Hair follicle dermal papilla cell (primary cell): ENCODE measurements around a stretch of chr14.

GRCh38 chr14:59301430-59301874 lies 113.0 kb downstream of the DAAM1 start:
- CAGE, long polyA plus RNA, result no peak

DNA sequence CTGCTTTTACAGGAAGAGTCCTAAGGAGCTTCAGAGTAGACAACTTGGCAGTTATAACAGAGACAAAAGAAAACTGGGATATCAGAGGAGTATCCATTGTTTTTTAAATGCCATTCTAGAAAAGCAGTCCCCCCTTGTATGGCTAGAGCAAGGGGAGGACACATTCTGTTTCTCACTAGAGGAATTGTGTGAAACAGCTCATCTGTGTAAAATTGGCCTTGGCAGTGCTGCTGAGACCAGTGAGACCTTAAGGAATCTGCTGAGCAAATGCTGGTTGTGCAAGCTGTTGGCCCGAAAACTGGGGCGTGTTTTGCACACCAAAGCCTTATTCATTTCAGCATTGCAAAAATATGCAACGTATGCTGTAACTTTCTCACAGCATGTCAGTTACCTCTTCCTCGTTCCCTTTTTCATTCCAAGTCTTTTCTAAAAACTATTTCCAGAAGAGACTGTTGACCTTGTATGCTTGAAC lies 127.9 kb downstream of the GPR135 start:
- CAGE, long polyA plus RNA, result no peak

DNA sequence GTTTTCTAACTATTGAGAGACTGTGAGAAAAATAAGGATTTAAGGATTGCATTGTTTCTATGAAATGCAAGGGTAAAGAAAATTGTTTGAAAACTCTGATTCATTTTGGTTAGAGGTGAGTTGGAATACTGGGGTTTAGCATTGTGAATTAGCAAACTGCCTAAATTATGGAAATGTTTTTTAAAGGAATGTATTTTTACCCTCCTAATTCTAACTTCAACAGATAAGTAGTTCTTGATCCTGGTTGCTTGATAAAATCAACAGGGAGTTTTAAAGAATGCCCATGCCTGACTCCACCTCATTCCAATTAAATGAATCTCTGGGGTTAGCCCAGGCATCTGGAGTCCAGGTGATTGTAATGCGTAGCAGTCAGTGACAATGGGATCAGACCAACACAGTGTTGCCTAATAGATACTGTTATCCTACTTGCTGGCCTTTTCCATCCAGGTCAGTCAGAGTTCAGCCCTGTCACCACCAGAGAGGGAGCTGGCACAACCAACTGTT lies 107.3 kb downstream of the GPR135 start:
- CAGE, long polyA plus RNA, result no peak

DNA sequence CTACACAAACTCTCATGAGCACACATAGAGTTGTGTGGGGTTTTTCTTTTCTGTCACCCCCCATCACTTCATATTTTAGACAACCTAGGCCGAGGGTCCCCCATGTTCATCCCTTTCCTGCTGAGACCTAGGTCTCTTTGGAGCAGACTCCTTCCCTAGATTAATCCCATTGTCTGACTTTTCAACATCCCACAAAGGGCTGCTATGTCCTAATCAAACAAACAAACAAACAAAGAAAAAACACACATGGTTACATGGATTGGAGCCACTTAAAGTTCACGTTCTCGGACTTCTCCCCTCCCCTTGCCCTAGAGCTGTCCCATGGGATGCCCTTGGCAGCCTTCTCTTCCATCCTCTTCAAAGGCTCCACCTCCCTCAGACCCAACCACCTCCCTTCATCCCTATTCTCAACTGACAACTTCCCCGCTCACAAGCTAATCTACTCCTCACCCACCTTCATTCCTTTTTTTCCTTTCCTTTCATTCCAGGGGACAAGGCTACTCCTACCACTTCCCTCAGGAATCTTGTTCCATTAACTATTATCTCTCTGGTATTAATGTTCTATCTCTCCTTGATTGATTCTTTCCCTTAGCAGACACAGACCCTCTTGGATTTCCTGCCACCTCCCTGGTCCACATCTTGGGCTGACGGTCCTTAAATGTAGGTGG lies 40.5 kb downstream of the GPR135 start:
- CAGE, long polyA plus RNA, result no peak

- CAGE, long polyA plus RNA, result no peak
Observed at GRCh38 chr14:59726861-59727639, 143.5 kb downstream of the RTN1 start.

DNA sequence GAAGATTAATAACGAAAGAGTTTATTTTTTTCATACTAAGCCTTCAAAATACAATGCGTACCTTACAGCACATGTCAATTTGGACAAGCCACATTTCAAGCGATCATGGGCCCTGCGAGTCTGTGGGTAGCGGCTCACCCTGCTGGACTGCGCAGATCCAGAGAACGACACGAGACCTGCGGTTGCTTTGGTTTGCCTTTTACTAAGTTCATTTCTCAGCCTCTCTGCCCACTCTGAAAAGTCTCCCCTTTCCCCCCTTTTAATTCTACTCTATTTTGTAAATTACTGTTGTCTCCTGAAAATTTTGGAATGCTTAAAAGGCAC lies 48.5 kb upstream of the RTN1 start:
- CAGE, long polyA plus RNA, result no peak

DNA sequence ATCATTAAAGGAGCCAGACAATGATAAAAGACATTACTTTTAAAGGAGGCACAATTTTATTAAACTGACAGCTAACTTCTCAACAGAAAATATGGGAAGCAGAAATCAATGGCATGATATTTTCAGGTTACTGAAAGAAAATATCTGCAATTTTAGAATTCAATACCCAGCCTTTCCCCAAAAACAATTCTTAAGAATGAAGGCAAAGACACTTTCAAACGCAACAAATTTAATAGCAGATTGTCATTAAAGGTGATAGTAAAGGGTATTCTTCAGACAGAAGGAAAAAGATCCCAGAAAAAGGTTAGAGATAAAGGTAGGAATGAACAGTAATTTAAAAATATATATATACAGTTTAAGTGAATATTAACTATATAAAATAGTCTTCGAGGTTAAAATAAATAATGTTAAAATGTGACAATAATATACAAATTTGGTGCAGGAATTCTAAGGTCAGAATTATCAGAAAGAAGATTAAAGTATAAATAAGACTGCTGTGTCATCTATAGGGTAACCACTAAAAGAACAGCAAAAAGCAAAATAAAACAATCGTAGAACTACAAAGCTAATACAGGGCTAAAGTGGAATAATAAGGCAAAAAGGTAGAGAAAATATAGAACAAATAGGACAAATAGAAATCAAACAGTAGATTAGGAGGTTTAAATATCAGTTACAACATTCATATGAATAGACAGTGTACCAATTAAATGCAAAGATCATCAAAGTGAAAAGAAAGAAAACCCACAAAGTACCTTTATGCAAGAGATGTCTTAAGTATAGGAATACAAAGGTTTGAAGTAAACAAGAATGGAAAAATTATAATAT lies 26.5 kb downstream of the DHRS7 start:
- CAGE, long polyA plus RNA, result no peak

- CAGE, long polyA plus RNA, result no peak
Observed at GRCh38 chr14:60151748-60152118, 13.5 kb downstream of the DHRS7 start.

DNA sequence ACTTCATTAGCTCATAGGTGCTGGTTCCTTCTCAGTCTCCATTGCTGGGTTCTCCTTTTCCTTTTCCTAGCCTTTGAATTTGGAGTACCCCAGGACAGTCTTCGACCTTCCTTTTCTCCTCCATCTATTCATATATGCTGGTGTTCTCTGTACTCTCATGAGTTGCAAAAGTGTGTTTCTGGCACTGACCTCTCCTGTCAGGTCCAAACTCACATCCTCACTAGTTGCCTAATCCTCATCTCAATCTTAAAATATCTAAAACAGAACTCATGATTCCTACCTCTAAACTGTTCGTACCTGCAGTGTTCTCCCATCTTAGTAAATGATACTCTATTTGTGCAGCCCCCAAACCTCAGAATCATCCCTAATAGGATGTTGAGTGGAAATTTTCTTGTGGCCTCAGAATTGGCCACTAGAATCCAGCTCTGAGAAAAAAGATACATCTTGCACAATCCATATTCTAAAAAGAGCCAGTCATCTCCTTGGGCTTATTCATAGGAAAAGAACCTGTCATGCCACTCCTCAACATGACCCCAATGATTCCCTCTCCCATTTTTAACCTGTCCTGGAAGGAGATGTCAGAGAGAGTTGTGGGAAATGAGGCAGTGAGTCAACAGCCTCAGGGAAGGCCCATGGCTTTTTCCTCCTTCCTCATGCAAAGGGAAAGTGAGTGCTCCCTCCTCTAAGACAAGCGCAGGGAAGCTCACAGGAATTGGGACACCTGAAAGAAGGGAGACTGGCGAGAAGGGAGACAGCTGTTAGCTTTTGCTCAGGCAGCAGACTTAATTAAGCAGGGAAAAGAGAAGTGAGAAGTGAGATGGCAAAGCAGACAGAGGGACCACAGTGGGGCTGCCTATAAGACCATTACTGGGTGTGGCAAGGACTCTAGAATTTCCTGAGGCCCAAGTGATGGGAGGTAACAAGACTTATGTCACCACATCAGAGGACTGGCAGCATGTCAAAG lies 10.0 kb upstream of the DHRS7 start:
- CAGE, long polyA plus RNA, result no peak

DNA sequence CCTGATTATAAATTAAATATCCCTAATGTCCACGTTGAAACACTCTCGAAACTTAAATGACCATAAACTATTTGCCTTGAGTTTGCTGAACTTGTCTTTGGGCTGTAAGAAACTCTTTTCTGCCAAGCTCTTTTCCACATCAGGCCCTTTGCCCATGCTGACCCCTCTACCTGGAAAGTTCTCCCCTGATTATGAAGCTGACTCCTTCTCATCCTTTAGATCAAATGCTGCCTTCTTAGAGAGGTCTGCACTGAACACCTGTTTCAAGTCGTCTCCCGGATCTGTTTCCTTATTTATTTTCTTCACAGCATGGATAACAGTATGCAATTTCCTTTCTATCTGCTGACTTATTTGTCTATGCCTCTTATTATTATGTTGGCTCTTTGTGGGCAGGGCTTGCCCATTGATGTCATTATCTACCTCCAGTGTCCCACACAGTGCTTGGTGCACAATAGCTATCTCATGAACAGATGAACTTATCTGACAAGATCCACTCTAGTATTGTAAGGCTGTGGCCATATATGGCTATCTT lies 4.0 kb upstream of the PPM1A start:
- CAGE, long polyA plus RNA, result no peak

- CAGE, long polyA plus RNA, result no peak
Observed at GRCh38 chr14:60330861-60331549, 82.0 kb downstream of the PPM1A start.

DNA sequence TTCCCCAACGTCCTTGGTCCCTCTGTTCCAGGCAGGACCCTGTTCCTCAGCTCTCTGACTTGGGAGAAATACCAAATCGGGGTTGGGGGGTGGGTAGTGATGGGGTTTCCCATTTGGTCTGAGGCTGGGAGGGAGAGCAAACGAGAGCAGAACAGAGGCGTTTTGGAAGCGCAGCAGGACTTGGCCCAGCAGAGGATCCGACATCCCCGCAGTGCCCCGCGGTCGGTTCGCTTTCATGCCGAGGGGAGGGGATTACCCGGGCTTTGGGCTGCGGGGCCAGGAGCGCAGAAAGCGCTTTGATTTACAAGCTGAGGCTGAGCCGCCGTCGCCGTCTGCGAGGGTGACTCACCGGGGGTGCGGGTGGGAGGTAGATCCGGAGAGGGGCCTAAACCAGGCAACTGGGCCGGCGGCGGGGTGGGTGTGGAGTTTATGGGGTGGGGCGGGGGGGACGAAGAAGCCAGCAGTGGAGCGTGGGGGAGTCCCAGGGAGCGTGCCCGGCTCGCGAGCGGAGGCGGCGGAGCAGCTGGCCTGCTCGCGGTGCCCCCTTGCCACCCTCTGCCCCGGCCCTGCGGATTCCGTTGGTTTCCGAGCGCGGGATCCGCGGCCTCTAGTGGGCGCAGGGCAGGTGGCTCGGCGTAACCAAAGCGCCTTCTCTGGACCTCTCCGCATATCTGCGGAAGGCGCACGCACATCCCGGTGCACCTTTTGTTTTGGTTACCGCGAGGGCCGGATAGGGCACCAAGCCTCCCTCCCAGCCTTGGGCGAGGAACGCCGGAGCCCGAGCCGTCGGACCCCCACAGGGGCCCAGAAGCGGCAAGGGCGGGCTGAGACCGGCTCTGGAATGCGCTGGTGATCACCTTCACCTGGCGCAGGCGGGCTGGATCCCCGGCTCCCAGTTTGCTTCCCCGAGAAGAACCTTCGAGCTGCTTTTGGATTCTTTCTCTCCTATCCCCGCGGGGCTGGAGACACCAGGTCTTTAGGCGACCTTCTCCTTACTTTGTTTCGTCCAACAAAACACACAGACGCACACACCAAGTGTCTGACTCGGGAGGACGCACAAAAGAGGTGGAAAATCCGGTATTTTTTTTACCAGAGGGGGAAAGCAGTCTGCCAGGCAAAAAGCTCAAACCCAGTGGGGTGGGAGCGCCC lies 2.6 kb downstream of the SIX4 start:
- CAGE, long polyA plus RNA, result no peak

- CAGE, long polyA plus RNA, result no peak
Observed at GRCh38 chr14:60722872-60723974, 928 bp downstream of the SIX4 start.

- CAGE, long polyA plus RNA, result no peak
Observed at GRCh38 chr14:61344999-61345527, 23.7 kb downstream of the PRKCH start.

- CAGE, long polyA plus RNA, result no peak
Observed at GRCh38 chr14:61461069-61461823, 139.9 kb downstream of the PRKCH start.

DNA sequence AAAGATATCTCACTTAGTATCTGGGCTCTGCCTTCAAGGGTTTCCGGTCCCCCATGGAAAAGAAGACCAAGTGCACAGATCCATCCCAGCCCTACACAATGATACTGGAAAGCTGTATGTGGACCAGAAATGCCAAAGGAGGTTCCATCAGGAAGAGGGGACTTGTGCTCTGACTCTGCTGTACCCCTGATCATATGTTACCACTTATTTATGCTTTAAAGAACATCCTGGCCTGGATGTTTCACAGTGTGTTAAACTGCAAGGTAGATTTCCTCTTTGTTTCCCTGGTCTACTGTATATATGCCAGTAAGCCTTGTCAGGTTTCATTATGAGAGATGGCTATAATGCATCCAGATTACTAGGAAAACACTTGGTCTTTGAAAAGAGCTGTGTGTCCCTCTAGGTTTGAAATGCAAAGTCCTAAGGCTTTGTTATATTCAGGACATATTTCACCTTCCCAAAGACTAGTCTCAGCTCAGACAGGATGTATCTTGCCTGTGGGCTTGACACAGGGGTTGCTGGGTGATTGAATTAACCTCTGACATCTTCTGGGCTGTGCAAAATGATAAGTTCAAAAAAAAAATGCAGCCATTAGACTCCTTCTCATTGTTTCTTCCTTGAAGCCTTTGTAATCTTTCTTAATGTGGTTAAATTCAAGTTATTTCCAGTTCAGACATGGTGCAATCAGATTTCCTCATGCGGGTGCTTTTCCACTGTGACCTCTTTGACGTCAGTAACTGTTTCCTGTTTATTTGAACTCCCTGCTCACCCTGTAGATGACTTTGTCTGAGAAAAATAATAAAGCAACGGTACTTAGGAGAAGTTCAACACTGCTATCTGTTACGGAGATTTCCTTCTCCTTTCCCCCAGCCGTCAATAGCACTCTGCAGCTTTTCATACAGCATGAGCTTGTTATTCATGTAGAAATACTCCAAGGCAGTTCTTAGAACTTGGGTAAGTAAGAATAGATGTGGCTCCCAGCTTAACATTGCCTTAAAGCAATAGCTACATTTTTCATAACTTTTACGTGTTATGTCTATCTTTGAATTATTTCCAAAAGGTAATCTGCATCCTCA lies 155.3 kb downstream of the PRKCH start:
- CAGE, long polyA plus RNA, result no peak

DNA sequence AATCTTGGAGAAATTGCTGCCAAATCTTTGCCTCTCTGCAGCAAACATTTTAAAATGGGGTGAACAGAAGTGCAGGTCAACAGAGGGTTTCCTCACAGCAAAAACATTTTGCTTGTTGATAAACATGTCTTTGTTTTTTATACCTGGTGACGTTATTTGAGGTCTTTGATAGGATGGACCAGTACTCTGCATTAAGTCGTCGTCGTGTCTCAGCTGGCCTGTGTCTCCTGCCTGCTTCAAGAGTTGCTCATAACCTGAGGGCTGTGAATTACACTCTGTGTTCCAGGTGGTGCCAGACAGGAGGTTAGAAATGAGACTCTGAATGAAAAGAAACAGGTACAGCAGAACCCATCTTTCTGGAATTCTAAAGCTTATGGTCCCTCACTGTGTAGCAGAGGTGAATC lies 161.0 kb downstream of the PRKCH start:
- CAGE, long polyA plus RNA, result no peak

DNA sequence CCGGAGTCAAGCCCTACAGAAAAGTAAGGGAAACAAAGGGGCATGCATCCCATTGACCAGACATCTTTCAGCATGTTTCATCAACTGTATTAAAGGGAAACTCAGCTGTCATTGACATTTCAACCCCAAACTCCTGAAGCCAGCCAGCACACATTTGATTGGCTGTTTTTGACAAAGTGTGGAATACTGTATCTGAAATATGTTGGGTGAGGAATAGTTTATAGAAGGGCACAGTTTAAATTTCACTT lies 168.3 kb downstream of the PRKCH start:
- CAGE, long polyA plus RNA, result no peak

DNA sequence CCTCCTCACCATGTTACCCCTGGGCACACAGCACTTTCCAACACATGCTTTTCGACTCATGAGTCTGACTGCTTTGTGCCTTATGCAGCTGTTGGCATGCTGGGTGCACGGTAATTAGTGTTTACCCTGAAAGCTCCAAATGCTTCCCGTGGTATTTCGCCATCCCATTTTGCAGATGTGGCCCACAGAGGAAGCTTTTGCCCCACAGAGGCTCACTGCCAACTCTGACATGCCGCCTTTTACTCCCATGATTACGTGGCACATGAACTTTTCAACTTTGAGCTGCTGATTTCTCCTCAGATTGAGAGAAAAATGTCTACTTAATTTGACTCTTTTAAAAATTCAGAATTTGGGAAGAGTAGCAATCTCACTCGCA lies 168.6 kb downstream of the PRKCH start:
- CAGE, long polyA plus RNA, result no peak

GRCh38 chr14:61513949-61514583 lies 181.2 kb upstream of the HIF1A start:
- CAGE, long polyA plus RNA, result no peak